Mesenchymal stem cell of Wharton's jelly (primary cell): ENCODE data around the genes UBE3D, ME1 and SNAP91.

- CAGE, long polyA plus RNA: no peak
Observed at GRCh38 chr6:81834119-81834669, 81.7 kb upstream of the TENT5A start.

GRCh38 chr6:81894377-81894856 is 141.9 kb upstream of the TENT5A start:
- CAGE, long polyA plus RNA: no peak

DNA sequence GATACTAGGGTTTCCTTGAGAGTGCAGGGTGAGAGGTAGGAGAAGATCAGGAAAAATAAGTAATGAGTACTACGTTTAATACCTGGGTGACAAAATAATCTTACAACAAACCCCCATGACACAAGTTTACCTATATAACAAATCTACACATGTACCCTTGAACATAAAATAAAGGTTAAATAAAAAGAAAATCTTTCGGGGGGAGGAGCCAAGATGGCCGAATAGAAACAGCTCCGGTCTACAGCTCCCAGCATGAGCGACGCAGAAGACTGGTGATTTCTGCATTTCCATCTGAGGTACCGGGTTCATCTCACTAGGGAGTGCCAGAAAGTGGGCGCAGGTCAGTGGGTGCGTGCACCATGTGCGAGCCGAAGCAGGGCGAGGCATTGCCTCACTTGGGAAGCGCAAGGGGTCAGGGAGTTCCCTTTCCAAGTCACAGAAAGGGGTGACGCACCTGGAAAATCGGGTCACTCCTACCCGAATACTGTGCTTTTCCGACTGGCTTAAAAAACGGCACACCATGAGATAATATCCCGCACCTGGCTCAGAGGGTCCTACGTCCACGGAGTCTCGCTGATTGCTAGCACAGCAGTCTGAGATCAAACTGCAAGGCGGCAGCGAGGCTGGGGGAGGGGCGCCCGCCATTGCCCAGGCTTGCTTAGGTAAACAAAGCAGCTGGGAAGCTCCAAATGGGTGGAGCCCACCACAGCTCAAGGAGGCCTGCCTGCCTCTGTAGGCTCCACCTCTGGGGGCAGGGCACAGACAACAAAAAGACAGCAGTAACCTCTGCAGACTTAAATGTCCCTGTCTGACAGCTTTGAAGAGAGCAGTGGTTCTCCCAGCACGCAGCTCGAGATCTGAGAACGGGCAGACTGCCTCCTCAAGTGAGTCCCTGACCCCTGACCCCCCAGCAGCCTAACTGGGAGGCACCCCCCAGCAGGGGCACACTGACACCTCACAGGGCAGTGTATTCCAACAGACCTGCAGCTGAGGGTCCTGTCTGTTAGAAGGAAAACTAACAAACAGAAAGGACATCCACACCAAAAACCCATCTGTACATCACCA is 146.1 kb downstream of the IBTK start:
- CAGE, long polyA plus RNA: no peak

DNA sequence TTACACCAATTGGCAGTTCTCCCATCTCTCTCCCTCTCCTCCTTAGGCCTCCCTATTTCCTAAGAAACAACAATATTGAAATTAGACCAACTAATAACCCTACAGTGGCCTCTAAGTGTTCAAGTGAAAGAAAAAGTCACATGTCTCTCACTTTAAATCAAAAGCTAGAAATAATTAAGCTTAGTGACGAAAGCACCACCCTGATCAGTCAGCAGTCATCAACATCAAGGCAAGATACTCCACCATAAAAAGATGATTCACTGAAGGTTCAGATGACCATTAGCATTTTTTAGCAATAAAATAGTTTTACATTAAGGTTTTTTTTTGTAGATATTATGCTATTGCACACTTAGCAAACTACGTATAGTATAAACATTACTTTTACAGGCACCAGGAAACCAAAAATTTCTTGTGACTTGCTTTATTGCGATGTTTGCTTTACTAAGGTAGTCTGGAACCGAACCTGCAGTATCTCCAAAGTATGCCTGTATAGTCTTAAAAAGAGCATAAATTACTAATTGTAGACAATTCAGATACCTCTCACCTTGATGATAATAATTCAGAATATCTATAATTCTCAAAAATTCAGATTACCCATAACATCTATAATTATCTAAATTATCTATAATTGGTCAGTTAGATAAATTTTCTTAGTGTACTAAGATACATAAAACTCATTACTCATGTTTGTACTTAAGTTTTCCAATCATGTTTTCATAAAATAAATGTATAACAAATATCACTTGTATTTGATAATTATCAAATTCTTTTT is 61.2 kb downstream of the IBTK start:
- CAGE, long polyA plus RNA: no peak

DNA sequence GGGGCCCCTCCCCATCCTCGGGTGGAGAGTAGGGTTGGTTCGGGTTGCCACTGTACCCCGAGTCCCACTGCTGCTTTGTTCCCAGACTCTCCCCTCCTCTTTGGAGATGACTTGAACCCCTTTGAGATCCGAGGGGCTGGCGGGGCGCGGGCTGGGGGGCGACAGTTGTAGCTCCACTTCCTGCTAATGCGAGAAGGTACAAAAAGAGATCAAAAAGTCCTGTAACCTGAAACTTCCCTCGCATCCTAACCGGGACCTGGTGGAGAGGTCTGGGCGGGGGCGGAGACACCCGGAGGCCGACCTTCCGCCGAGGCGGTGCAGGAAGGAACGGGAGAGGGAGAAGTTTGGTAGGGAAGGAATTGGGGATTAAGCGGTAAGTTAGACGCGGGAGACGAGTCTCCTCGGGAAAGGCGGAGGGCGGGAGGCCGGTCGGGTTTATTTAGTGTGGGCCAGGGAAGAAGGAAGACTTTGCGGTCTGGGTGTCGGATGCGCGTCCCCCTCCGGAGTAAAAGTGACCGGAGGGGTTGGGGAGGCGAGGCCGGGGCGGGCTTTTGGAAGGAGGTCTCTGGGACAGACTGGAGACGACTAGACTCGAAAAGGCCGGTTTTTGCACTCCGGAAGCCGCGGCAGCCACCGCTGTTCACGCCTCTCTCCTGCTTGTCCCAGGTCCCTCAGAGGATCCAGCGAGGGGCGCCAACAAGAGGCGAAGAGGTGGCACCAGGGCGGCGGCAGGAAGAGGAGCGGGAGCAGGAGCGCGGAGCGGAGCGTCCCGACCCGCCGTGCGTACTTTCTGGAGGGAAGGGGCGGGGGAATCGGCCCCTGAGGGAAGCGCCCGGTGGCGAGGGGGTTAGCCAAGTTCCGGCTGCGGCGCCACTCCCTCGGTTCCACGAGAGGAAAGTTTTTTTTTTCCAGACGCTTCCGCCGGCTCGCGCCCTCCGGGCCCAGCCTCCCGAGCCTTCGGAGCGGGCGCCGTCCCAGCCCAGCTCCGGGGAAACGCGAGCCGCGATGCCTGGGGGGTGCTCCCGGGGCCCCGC is 657 bp downstream of the TPBG start:
- CAGE, long polyA plus RNA: no peak

- CAGE, long polyA plus RNA: no peak
Observed at GRCh38 chr6:82959308-82960051, 106.2 kb downstream of the UBE3D start.

DNA sequence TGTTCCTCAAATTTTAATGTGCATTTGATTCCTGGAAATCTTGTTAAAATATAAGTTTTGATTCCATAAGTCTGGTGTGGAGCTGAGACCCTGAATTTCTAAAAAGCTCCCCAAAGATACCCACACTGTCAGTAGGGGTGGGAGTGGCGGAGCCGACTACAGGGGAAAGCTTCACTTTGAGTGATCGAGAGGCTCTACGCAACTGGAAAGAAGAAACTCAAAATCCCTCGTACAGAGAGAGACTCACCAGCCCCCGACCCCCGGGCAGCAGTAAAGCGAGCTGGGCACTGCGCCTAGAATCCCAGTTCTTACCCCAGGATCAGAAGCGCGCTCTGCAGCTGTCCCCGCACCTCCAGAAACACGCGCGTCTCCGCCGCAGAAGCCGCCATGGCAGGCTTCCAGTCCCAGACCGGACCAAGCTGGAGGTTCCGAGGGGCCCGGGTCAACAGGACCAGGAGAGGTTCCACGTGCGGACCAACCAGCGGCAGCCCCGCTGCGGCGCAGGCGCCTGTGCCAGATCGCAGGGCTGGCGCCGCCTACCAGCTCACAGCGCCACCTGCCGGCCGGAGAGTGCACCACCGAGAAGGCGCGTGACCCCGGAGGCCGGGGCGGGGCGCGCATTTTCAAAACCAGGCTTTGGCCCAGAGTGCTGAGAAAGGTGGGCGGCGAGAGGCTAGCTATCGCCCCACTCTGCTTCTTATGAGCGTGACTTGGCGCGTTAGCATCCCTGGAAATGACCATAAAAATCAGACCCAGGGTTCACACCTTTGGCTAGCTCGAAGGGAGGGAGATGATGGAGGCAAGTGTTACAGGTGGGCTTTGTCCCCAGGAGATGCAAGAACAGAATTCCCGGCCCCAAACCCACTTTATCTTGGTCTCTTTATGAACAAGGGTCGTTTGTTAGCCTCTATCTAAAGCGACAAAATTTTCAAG is at the start of gene UBE3D:
Gene UBE3D (minus strand): TSS at position 512 of the 933 bp plus-strand sequence.
- CAGE, long polyA plus RNA: no peak

DNA sequence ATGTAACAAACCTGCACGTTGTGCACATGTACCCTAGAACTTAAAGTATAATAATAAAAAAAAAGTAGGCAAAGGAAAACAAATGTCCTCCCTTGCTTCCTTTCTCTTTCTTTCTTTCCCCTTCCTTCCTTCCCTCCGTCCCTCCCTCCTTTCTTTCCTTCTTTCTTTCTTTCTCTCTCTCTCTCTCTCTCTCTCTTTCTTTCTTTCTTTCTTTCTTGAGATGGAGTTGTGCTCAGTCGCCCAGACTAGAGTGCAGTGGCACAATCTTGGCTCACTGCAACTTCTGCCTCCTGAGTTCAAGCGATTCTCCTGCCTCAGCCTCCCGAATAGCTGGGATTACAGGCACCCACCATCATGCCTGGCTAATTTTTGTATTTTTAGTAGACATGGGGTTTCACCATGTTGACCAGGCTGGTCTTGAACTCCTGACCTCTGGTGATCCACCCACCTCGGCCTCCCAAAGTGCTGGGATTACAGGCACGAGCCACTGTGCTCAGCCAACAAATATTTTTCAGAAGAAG is 108.0 kb downstream of the RWDD2A start:
- CAGE, long polyA plus RNA: no peak

DNA sequence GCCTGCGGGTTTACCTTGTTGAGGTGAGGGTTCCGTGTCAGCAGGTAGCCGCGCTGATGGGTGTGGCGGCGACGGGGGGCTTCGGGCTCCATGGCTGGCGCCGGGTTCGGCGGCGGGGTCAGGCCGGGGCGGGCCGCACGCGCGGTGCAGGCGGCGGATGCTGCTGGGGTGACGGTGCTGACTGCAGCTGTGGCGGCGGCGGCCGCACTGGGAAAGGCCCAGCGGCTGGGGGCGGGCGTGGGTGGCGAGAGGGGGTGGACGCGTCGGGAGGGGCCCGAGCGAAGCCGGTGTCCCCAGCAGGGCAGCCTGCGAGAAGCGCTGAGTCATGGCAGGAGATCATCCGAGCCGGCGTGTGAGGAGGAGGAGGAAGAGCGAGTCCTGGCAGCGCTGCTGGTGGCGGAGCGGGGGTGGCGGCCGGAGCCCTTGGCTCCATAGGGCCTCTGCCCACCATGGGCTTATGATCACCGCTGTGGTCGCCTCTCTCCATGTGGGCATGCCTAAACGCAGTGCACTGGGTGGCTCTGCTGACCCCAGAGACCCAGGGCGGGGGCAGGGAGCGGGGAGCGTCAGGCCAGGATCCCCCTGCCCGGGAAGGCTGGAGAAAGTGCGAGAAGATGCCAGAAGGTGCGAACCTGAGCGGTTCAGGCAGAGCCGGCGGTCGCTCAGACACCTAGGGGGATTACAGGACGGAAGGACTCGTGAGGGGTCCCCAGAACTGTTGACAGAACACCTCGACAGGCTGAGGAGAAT is at the start of gene ME1:
Gene ME1 (minus strand): TSS at position 189 of the 750 bp plus-strand sequence.
- CAGE, long polyA plus RNA: start-site peak on the minus strand centred at position 173 of the sequence, 76 bp wide, 2,161 and 1,521 reads in 2 replicates

DNA sequence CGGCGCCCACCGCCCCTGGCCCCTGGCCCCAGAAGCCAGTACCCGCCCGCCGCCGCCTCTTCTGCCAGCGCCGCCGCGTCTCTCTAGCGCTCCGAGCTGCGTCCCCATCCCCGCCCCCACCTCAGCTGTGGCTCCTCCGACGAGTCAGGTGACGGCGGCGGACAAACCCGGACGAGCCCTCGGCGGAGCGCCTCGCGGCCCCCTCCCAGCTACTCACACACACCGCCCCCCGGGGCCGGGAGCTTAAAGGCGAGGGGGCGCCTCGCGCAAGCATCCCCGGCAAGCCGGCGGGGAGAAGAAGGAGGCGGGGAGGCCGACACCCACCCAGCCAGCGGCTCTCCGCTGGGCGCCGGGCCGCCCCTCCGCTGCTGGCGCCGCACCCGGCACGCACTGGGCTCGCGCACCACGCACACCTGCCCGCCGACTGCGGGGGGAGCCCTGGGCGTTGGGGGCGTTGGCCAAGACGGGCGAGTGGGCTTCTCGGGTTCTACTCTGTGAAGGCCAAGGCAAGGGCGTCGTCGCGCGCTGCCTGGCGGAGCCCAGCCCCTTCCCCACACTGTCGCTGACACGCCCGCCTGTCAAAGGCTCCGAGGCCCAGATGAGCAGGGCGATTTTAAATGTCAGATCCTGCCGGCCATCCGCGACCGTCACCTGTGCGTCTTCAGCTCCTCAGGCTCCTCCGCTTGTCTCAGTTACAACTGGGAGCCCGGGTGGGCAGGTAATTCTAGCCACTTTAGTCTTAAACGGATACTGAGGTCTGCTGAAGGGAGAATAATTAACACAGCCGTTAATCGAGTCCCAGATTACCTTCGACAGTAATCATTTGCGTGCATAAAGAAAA is at the start of gene SNAP91:
Gene SNAP91 (minus strand): TSS at position 100 of the 841 bp plus-strand sequence.
- CAGE, long polyA plus RNA: no peak

- CAGE, long polyA plus RNA: no peak
Observed at GRCh38 chr6:83803489-83804066, 49.6 kb upstream of the RIPPLY2 start.

- CAGE, long polyA plus RNA: no peak
Observed at GRCh38 chr6:83976464-83976807, 57.1 kb upstream of the MRAP2 start.

DNA sequence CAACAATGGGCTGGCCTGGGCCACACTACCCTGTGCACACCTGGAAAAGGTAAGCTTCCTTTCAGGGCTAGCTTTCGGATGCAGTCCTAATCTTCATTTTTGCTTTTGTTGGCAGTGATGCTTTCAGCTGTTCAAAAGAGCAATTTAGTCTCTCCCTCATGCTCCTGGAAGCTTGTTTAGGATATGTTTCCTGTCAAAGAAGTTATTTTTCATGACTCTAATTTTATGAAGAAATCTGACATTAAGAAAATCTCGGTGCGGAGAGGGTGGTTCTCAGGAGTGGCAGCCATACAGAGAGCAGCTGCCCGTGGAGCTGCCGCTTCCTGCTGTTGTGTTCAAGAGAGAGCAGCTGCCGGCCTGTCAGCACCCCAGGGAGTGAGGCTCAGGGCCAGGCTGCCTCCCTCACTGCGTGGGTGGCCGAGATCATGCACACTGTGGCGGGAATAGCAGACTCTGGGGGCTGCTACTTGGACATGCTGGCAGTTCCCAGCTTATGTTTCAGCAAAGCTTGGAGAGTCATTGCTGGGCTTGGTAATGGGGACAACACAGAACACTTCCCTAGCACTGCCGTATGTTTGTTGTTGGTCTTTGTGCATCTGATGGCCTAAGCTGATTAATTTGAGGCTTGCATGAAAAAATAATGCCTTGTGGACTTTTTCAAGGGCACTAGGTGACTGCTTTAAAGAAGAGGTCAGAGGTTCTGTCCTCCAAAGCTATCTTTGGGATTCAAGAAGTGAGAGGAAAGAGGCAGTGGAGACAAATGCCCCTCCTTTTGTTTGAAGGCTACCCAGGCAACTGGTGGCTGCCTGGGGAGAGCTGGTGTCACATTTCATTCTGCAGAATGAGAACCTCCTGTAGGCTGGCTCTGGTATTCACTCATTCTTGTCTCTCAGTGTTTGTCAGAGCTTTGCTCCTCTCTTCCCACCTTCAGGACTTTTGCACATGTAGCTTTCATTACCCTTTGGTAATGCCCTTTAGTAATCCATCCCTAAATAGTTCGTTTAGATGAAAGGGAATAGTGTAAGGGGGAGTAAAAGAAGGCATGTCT is 18.7 kb downstream of the MRAP2 start:
- CAGE, long polyA plus RNA: no peak

GRCh38 chr6:85494436-85495441 is 44.9 kb downstream of the NT5E start:
- CAGE, long polyA plus RNA: no peak

DNA sequence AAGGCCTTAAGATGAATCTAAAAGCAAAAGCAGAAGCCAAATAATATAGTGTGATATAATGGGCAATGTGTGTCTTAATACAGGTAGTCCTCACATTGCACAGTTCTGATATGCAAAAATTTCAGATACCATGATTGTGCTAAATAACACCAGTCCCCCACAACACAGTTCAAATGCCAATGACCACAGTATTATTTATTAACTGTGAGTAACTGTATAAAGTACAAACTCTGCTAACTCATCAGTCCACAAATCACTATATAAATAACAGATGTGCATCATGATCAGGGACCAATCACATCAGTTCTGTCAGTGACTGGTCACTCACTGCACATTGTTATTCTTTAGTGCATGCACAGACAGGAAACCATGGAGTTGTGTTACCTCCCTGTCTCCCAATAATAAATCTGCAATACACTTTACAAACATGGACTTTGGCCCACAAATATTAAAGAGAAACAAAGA is 18.5 kb downstream of the SNX14 start:
- CAGE, long polyA plus RNA: no peak

- CAGE, long polyA plus RNA: no peak
Observed at GRCh38 chr6:85676294-85676872, 33.7 kb upstream of the SYNCRIP start.

DNA sequence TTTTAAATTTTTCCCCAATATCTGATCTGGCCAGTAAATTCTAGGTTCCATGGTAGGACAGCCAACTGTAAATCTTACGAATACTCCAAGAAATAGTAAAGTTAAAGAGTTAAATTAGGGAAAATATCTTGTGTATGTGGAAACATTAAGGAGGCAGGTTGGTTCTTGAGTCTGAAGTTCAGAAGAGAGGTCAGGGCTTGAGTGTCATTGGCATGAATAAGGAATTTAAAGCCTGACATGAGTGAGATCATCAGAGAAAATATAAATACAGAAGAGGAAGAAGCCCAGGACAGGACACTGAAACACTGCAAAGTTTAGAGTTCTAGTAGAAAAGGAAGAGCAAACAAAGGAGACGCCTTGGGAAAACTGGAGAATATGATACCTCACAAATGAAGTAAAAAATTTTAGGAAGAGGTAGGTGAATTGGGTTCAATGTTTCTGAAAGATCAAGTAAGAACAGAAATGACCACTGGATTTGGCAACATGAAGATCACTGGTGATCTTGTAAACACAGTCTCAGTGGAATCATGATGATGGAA is 41.5 kb upstream of the SYNCRIP start:
- CAGE, long polyA plus RNA: no peak

DNA sequence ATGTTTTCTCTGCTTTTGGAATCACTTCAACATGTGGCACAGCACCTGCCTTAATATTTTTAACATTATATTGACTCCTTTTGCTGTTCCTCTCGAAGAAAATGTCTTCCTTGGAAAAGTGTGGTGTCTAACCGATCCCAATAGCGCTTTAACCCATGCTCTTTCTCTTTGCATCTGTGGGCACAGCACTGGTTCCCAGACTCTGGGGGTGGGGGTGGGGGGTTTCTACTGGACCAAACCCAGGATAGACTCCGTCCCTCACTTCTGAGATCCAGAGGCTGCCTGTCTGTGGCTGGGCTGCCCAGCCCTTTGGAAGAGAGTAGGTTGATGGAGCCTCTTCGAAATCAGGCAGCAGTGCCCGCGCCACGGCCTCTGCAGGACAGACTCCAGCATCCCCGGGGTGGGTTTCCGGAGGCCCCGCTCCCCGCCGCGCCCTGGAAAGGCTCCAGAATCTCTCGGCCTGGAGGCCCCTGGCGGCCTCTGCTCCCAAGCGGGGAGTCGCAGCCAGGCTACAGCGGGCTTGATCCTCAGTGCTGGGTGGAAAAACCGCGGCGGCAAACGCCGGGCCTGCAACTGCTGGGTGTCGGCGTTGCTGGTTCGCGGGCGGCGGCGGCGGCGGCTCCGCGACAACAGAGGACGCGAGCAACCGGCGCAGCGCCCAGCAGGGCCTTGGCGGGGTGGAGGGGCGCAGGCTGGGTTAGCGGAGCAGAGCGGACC is 3.8 kb upstream of the ZNF292 start:
- CAGE, long polyA plus RNA: no peak

- CAGE, long polyA plus RNA: no peak
Observed at GRCh38 chr6:87155831-87156832, 767 bp downstream of the ZNF292 start.

DNA sequence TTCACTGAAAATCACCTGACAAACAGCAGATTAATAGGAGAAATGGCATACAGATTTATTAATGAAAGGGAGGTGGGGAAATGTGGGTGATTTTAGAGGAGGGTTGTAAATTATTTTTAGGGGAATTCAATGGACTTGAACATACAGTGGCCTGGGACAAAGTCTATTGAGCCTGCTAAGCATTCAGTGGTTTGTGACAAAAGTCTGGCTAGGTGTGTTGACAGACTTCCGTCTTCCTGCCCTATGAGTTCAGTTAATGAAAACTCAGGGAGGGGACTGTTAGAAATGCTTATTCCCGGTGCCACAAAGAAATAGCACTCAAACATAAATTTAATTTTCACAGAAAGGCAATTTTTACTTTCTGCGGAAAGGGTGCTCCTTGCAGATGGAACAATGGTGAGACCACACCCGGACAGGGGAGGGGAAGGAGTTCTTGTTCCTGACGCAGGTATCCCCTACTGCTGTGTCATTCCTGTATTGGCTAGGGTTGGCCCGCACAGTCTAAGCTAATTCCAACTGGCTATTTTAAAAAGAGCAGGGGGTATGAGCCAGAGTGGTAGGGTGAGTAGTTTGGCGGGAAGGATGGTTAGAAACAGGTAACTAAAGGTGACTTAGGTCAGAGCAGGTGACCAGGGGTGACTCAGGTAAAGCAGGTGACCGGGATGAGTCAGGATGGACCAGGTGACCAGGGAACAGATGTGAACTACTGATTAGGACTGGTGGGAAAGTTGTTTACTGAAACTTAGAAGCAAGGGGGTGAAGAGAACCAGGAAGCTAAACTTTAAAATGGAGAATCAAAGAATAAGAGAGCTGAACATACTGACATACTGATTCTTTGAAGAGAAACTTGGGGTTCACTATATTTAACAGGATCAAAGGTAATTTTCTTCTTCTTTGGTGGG is 57.9 kb downstream of the ZNF292 start:
- CAGE, long polyA plus RNA: no peak